Kidney epithelial cell (primary cell): ENCODE measurements around a stretch of chr4.

DNA sequence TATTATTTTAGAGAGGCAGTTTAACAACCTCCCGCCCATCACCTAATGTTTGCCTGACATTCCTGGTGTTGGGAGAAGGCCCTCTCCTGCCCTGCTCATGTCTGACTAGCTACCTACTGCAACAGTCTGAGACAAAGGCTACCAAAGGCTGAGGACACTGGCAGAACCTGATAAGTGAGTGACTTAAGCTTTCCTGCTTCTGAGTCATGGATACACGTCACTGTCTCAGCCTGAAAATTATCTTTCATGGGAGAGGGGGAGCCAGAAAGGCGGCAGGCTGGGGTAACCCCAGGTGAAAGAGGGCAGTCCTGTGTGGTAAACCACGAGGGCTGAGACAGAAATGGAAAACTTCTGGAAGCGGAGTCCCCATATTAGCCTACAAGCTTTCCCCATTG lies 97.8 kb downstream of the CPE start:
- RAMPAGE, long total RNA = no peak
- RRBS = no CpG with 5 or more reads among the region's 5 CpGs

GRCh38 chr4:165484148-165484665 lies 105.4 kb downstream of the CPE start:
- RAMPAGE, long total RNA = no peak
- RRBS = no CpG with 5 or more reads among the region's 8 CpGs

- RAMPAGE, long total RNA = no peak
- RRBS = no CpG with 5 or more reads among the region's 21 CpGs
These were observed 661 bp upstream of the TLL1 start for GRCh38 chr4:165872141-165873011.

- RAMPAGE, long total RNA = no peak
- RRBS = no CpG with 5 or more reads among the region's 14 CpGs
These were observed 628.9 kb downstream of the TLL1 start for GRCh38 chr4:166501879-166502315.

DNA sequence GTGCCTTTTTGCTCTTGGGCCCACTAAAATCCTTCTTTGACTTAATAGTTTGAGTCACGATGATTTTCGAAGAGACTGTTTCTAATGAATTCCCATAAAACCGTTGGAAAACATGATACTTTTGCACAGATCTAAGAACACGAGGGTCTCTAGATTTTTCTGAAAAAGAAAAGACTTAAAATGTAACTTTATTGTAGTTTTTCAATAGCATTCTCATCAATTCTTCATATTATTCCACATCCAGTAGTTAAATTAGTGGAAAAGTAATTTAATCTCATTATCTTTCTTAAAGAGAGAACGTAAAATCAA lies 35.1 kb downstream of the DDX60 start:
- RAMPAGE, long total RNA = no peak
- RRBS = no CpG with 5 or more reads among the region's 5 CpGs

DNA sequence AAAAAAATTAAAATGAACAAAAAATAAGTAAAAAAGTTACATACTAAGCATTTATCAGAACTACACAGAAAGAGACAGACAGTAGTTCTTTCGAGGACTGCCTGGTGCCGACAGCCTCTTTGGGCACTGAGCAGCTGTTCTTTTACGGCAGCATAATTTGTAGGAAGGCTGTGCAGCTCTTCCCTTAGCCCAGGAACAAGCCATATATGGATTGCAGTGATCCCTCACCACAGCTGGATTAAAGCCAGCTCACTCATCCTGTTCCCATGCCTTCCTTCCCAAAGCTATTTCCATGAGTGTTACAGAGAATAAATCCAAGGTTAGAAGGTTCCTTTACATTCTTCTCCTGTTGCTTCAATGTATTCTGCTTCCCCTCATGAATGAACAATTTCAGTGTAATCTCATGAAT lies 71.7 kb downstream of the DDX60L start:
- RAMPAGE, long total RNA = no peak
- RRBS = no CpG with 5 or more reads among the region's 3 CpGs

DNA sequence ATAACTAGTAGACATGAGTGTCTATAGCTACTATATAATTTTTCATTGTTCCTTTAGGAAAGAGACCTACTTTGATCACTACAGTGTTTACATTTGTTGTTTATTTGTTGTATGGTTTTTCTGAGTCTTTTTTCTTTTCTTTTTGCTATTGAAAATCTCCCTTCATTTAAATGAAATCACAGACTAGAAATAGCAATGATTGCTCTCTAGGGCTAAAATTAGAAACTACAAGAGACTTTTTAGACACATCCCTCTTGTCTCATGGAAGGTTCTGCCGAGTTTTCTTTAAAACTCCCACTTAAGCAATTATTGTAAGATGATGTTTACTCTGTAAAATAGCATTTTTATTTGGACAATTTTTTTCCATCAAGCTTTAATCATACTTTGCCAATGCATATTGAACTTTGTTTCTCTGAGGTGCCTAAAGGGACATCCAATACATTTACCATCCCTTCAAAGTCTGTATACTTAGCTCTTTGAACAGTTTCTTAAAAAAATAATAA lies 136.7 kb downstream of the PALLD start:
- RAMPAGE, long total RNA = no peak
- RRBS = no CpG with 5 or more reads among the region's 1 CpG

- RAMPAGE, long total RNA = no peak
- RRBS = no CpG with 5 or more reads among the region's 1 CpG
These were observed 165.7 kb downstream of the PALLD start for GRCh38 chr4:168662408-168663014.

GRCh38 chr4:168769127-168769914 lies 240.7 kb downstream of the CBR4 start:
- RAMPAGE, long total RNA = no peak
- RRBS = no CpG with 5 or more reads among the region's 8 CpGs

DNA sequence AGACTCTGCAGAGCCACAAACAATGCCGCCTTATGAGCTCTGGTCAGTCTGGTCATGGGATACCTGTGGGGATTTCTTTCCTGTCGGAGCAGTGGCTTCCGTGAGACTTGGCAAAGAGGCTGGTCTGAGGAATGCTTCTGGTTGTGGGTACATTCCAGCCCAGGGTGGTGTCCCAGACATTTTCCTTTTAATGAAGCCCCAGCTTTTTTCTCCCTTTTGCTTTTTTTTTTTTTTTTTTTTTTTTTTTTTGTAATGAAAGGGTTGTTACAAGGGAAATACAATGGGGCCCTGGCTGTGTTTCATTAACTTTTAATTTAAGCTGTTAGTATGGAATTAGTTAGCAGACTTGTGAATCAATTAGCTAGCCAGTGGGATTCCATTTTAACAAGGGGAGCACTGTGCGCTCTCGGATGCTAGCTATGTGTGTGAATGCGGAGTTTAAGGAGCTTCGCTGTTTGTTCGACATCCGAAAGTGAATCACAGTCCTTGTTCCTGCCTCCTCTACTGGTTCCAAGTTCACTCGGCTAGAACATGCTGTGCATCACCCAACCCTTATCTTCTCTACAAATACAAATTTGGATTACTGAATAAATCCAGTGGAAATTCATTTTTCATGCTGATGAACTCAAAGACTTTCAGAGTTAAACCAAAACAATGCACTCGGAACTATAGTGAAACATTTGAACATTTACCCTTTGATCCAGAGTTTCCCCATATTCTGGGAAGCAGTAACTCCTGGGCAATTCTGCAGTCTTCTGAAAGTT lies 225.0 kb downstream of the CBR4 start:
- RAMPAGE, long total RNA = no peak
- RRBS = no CpG with 5 or more reads among the region's 11 CpGs

DNA sequence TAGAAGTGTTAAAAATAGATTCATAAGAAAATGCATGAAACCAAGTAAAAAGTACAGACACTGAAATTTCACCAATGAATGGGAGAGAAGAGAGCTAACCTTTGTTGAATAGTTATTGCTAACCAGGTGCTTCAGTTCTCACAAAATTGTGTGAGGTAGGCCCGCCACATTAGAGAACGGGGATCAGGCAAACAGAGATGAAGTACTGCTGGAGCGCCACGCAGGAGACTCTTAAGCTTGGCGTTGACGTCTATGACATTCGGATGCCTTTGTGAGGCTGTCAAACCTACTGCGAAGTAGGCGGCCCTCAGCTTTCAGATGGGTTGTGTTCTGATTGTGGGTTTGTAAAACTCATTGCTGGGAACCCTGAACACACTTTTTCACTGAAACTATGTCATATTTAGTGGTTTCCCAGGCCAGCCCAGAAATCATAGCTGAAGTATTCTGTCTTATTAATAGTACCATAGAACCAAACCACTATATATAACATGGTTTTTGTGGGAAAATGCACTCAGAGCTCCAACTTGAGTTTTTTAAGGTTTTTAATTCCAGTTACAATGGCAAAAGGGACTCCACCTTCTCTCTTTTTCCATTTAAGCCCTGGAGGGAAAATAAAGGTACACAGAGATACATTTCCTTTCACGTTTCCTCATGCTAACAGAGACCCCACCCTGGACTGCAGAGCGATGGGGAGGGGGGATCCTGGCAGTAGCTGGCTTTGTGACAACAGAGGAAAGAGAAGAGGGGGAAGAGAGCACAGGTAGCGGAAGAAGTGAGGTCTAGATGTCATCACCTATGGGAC lies 173.4 kb downstream of the CBR4 start:
- RAMPAGE, long total RNA = no peak
- RRBS = no CpG with 5 or more reads among the region's 12 CpGs

DNA sequence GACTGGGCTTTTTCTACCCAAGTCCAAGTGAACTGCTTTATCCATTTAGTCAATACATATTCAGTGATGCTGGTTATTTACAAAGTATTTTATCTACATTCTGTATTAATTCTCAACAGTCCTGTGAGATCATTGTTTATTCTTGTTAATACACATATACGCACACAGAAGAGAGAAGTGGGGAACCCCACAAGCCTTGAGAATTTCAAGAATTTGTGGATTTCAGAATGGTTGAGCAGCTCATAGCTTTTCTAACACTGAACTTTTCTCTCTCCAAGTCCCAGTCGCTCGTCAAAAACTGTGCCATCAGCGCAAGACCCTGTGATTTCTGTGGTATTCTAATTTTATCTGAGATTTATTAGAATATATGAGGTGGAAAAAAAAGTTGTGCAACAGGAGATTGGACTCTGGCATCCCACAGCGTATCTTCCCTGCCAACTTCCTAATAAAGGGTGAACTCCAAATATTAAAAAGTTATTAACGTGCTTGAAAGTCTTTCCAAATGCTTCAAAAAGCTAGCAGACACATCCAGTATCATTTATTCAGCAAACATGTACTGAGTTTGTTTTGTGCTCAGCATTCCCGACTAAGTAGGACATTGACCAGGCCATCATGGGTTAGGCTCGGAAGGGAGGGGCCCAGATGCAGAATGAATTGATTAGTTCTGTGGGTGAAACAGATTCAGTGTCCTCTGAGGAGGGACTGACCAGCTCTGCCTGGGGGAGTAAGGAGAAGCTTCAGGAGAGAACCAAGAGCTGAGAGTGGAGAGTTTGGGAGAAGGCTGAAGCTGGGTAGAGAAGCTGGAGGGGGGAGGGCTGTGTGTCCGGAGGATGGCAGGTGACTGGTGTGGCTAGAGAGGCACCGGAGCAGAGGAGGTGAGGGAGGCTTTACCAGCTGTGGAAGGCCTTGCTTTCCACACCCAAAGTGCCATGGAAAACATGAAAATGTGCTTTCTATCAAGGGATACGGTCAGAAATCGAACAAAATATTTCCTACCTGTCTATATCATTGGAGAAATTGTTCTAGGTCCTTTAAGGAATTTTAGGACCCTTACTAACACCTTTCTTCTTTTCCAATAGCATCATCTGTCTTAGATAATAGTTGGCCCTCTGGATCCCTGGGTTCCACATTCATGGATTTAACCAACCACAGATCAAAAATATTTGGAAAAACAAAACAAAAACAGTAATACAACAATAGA lies 165.4 kb downstream of the CBR4 start:
- RAMPAGE, long total RNA = no peak
- RRBS = 78% methylated on average over 1 of the region's 12 CpGs

DNA sequence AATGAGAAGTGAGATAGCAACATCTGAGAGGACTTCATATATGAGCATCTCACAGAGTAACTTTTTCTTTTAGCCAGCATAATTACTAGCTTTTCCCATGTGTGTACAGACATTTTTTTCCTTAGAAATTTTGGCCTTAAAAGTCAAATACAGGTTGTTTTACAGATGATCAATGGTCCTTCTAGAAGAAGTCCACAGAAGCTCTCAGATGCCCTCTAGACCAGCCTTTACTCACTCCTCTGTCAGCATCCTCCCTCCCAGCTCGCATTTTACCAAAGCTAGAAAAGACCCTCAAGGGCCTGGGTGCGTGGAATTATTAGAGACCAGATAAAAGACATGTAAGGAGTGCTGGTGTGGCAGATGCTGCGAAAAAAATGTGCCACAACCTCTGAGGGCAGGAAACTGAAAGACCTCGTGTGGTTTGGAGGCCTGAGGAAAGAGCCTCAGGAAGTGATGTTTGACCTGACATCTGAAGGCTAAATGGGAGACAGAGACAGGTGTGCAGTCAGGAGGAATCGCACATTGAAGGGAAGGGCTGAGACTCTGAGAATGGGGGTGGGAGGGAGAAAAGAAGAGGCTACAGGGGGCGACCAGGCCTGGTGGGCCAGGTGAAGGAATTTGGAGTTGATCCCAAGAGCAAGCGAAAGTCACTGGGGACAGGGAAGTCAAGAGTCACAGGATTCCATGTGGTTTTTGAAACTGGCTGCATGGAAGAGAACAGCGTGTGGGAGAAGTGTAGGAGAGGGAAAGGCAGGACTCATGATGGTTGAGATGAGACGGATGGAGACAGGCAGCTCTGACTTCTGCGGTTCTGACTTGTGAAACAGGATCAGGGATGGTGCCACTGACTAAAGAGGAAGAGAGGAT lies 156.7 kb downstream of the CBR4 start:
- RAMPAGE, long total RNA = no peak
- RRBS = no CpG with 5 or more reads among the region's 10 CpGs

GRCh38 chr4:168913862-168914265 lies 96.2 kb downstream of the CBR4 start:
- RAMPAGE, long total RNA = no peak
- RRBS = no CpG with 5 or more reads among the region's 5 CpGs

GRCh38 chr4:169062509-169063070 lies 52.5 kb upstream of the CBR4 start:
- RAMPAGE, long total RNA = no peak
- RRBS = no CpG with 5 or more reads among the region's 7 CpGs

- RAMPAGE, long total RNA = no peak
- RRBS = no CpG with 5 or more reads among the region's 2 CpGs
These were observed 69.2 kb downstream of the SH3RF1 start for GRCh38 chr4:169201392-169202039.

- RAMPAGE, long total RNA = no peak
- RRBS = no CpG with 5 or more reads among the region's 2 CpGs
These were observed 2.0 kb upstream of the CLCN3 start for GRCh38 chr4:169618408-169618709.

DNA sequence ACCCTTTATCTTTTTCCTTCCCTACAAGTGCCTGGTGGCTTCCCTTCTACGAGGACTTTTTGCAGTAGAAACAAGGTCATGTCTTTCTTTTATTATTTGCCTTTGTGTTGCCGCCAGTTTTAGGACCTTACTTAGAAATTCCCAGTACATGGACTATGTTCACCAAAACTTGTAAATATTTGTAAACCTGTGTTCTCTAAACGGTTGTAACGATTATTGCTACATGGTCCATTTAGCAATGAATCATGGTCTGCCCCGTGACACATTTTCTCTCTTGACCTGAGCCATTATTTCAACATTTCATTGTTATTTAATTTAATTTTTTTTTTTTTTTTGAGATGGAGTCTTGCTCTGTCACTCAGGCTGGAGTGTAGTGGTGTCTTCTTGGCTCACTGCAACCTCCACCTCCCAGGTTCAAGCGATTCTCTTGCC lies 110.6 kb downstream of the MFAP3L start:
- RAMPAGE, long total RNA = no peak
- RRBS = no CpG with 5 or more reads among the region's 6 CpGs

- RAMPAGE, long total RNA = no peak
- RRBS = no CpG with 5 or more reads among the region's 7 CpGs
These were observed 50.4 kb downstream of the MFAP3L start for GRCh38 chr4:169975671-169976348.

DNA sequence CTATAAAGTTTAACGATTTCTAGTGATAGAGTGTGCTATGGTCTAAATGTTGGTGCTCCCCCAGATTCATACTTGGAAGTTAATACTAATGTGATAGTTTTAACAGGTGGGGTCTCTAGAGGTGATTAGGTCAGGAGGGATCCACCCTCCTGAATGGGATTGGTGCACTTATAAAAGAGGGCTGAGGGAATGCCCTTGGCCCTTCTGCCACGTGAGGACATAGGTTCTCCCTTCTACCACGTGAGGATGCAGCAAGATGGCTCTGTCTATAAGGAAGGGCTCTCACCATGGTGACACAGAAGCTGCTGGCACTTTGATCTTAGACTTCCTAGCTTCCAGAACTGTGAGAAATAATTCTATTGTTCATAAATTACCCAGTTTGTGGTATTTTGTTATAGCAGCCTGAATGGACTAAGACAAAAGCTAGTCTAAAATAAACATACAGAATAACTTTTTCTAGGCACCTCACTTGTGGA lies 1.1 kb downstream of the AADAT start:
- RAMPAGE, long total RNA = no peak
- RRBS = no CpG with 5 or more reads among the region's 3 CpGs